Neural cell (in vitro differentiated cells): Measurements from ENCODE around the genes DNAJB5, TESK1, TPM2 and TLN1.

DNA sequence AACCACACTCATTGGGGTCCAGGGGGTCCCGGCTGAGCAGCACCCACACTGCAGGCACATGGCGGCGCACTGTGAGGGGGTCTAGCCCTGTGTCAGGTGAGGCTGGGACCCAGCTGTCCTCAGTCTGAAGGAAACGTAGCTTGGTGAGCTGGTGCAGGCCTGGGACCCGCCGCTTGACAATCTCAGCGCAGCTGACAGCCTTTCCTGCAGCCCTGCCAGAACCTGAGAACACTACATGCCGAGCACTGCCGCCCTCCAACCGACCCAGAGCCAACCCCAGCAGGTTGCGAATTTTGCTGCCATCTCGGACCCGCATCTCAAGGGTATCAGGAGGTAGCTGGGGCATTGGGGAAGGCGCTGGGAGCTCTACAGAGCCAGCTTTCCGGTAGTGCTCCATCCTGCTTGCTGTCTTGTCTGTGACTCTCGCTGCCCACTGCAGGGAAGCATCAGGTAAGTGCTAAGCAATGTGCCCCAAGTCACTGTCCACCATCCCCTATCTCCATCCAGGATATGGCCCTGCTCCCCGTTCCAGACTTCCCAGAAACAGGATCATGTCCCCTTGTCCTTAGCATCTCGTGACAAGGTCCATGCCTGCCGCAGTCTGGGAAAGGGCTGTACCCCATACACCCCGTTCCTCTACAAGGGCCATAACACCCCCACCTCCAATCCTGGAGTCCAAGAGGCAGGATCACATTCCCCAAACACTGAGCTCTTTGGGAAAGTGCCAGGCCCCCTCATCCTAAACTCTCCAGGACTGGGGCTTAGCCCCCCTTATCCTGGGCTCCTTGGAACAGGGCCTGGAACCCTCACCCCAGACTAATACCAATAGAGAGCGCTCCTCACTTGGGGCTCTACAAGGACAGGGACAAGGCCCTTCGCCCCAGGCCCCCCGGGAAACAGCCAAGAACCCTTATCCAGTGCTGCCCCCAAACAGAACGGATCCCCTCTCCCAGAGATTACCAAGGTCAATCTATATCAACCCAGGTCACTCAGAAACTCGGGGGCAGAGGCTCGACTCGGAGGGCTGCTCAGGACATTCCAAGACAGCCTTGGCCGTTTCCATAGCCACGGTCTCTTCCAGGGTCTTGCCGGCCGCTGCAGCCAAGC is 644 bp downstream of the RPP25L start:
- RAMPAGE, long total RNA: no peak

- RAMPAGE, long total RNA: no peak
These were observed 374 bp upstream of the ARID3C start for GRCh38 chr9:34629155-34629724.

- RAMPAGE, long total RNA: no peak
These were observed 2.5 kb downstream of the SIGMAR1 start for GRCh38 chr9:34634657-34635867.

DNA sequence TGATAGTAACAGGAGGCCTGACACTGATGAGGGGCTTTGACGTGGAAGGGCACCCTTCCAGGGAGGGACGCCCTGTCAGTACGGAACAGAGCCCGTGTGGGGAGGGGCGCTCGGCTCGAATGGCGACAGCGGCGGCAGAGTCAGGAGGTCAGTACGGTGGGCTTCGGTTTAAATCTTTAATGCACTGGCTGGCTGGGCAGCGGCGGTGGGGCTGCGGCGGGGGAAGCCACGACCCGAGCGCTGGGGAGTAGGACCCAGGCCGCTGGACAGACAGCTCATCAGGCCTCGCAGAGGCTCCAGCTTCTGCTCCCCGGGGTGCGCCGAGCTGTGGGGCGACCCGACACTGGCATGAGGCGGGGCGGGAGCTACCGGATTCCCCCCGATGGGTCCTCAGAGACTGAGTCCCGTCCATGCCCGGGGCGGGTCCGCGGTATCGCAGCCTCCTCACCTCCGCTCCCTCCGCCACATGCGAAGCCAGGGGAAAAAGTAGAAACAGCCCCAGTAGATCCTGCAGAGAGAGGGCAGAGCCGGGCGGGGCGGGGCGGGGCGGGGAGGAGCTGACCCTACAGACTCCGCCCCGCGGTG is 887 bp downstream of the ENSG00000187186 start:
- RAMPAGE, long total RNA: no peak

GRCh38 chr9:34809407-34810135 is 80.3 kb upstream of the FAM205A start:
- RAMPAGE, long total RNA: no peak

DNA sequence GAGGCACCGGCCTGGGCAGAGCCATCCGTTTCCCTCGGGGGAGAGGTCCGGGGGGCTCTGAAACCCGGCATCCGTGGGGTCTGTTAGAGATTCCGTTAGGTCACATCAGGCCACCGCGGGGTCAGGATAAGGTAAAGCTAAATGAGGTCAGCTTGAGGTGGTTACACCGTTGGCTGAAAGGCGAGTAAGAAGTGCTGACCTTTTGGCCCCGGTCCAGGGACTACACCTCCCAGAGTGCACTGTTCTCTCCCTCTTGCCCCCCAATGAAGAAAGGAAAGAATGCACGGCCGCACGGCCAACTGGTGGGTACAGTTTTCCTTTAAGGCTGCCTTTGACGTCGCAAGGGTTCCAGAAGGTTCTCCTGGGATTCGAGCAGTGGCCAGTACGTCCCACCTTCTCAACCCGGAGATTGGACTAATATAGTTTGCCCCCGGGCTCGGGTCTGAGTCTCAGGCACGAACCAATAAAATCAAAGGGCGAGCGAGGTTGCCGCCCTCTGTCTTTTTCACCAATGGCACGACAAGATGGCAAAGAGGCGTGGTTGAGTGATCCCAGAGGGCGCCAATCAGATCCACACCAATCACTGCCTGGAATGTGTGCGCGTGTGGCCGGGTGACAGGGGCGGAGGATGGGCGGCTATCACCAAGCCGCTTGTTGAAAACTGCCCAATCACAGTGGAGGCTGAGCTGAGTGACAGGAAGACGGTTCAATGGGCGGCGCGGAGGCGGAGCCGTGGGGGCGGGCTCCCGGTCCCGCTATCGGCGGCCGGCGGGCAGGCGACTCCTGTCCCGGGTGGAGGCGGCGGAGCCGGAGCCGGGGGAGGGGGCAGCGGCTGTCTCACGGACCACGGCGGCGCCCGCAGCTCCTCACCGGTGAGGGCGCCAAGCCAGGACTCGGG is at the start of gene DNAJB5:
DNAJB5 (plus strand) TSS at position 786 of the 898 bp plus-strand sequence.
- RAMPAGE, long total RNA: start-site peak on the plus strand centred at position 785 of the sequence, 101 bp wide, 520 and 6,988 reads in 2 replicates

DNA sequence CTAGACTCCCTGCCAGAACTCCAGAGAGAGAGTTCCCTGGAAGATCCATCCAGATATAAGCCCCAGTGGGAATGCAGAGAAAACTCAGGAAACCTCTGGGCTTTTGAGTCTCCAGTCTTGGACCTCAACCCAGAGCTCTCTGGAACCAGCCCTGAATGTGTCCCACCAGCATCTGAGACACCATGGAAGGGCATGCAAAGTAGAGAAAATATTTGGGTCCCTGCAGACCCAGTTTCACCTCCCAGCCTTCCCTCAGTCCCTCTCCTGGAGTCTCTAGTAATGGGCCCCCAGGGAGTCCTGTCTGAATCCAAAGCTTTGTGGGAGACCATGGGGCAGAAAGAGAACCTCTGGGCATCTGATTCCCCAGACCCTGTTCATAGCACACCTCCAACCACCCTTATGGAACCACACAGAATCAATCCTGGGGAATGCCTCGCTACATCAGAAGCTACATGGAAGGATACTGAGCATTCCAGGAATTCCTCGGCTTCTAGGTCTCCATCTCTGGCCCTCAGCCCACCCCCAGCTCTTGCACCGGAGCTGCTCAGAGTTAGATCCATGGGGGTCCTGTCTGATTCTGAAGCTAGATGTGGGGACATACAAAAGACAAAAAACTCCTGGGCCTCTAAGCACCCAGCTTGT is 1.9 kb downstream of the C9orf131 start:
- RAMPAGE, long total RNA: no peak

- RAMPAGE, long total RNA: no peak
These were observed 7.3 kb downstream of the PIGO start for GRCh38 chr9:35089005-35089626.

- RAMPAGE, long total RNA: no peak
These were observed 13.4 kb downstream of the UNC13B start for GRCh38 chr9:35175118-35175678.

- RAMPAGE, long total RNA: no peak
These were observed 46.9 kb downstream of the UNC13B start for GRCh38 chr9:35208737-35209160.

GRCh38 chr9:35376012-35376390 is 113.9 kb upstream of the RUSC2 start:
- RAMPAGE, long total RNA: no peak

- RAMPAGE, long total RNA: no peak
These were observed 1.9 kb upstream of the RUSC2 start for GRCh38 chr9:35488011-35488438.

DNA sequence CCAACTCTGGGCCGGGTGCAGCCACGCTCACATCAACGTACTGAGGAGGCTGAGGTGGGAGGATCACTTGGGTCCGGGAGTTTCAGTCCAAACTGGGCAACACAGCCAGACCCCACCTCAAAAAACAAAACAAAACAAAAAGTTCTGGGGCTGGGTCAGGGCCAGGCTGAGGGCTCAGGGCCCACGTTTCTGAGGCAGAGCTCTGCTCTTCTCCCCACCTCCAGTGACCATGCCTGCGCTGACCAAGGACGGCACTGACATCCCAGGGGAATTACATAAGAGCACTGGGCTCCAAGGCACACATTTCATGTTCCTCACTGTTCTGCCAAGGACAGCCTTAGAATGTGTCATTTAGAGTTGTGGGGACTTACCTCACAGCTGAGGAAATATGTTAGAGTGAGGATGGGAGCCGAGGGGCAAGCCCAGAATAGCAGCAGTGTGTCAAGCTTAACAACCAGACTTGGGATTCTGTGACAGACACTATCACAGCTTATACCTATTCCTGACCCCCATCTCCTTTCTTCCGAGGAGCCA is 1.0 kb upstream of the FAM166B start:
- RAMPAGE, long total RNA: no peak

- RAMPAGE, long total RNA: no peak
These were observed at the start of gene TESK1 for GRCh38 chr9:35604991-35605675. TSS of gene TESK1 (plus strand) at chr9:35605262.

DNA sequence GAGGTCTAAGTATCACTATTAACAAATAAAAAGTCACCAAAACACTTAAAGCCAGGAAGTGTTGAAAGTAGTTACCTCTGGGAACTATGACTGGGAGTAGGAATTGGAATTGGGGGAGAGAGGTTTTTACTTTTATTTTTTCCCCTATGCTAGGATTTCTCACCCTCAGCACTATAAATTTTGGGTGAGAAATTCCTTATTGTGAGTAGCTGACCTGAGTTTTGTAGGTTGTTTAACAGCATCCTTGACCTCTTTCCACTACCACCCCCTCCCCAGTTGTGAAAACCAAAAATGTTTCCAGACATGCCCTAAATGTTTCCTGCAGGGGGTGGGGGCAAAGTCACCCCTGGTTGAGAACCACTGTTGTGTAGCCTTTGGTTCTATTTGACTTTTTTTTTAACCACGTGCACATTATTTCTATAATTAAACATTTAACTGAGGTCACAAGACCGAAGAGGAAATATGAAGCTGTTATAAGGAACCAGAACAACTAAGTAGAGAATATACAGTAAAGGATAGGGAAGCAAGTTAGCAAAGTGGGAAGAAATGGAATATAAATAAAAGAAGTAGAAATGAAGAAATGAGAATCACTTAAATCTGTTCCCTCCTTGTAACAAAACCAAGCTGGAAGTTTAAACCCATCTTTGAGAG is 14.7 kb downstream of the SIT1 start:
- RAMPAGE, long total RNA: no peak

DNA sequence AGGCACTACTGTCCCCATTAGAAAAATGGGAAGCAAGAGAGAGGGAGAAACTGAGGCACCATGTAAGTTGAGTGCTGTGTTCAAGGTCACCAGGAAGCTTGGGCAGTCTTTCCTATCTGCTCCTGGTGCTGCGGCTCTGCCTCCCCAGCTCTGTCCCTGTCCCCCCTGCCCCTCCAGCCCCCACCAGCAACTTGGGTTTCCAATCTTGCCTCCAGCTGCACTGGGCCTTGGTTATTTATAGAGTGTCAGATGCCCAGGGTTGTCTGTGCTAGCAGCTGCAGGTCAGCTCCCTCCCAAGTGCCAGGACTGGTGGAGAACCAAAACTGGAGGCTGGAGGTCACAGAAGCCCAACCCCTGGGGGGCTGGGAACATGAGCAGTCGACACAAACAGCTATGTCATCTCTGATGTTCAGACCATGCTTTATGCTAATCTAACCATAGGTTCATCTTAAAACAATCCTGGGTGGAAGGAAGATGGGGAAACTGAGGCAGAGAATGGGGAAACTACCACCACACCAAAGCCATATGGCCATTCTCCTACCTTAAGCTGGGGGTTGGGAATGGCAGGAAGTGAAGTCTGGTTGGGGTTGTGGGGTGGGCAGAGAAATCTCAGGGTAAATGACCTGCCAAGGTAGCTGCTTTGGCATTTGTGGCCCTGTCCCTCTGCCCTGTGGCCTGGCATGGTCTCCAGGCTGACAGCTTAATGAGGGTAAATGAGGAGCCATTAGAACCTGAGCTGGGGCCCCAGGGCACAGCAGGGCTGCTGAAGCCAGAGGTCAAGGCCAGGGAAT is 1.6 kb downstream of the TPM2 start:
- RAMPAGE, long total RNA: no peak

DNA sequence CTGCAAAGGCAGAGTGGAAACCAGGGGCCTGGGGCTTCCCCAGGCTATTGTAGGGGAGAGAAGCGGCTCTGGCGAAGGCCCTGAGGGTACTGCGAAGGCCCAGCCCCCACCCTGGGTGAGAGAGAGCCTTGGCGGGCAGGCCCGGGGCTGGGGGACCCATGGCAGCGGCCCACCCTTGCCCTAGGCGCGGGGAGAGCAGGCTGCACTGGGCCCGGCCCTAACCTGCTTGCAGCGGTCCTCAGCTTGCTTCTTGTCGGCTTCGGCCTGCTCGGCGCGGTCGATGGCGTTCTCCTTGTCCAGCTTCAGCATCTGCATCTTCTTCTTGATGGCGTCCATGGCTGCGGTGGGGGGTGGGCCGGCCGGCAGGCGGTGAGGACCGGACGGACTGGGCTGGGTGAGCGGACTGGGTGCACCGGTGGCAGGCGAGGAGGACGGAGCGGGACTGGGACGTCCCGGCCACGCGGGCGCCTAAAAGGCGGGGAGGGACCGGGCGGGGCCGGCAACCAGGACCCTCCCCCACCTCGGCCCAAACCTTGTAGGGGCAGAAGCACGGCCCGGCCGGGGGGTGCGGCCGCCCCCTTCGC is at the start of gene TPM2:
TPM2 (minus strand) TSS at position 444 of the 584 bp plus-strand sequence.
- RAMPAGE, long total RNA: no peak

DNA sequence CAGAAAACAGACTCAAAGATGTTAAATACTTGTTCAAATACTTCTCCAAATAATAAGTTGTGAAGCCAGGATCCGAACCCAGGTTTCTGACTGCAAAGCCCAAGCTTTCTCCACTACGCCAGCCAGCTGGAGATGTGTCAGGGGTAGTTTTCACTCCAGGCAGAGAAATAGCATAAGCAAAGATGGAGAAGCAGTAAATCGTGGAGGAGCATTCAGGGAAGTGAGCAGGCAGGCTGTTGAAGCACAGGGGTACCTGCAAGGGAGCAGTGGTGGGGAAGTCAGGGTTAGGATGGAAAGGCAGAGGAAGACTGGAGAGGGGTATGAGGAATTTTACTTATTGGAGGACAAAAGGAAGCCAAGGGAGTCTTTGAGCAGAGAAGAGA is 2.9 kb downstream of the TLN1 start:
- RAMPAGE, long total RNA: no peak

GRCh38 chr9:35732035-35732745 is at the start of gene TLN1:
TSS of gene TLN1 (minus strand) at chr9:35732195.
- RAMPAGE, long total RNA: start-site peak on the minus strand at chr9:35732128-35732228, 289 and 818 reads in 2 replicates; start-site peak on the plus strand at chr9:35732502-35732666, 1,356 and 1,314 reads in 2 replicates

DNA sequence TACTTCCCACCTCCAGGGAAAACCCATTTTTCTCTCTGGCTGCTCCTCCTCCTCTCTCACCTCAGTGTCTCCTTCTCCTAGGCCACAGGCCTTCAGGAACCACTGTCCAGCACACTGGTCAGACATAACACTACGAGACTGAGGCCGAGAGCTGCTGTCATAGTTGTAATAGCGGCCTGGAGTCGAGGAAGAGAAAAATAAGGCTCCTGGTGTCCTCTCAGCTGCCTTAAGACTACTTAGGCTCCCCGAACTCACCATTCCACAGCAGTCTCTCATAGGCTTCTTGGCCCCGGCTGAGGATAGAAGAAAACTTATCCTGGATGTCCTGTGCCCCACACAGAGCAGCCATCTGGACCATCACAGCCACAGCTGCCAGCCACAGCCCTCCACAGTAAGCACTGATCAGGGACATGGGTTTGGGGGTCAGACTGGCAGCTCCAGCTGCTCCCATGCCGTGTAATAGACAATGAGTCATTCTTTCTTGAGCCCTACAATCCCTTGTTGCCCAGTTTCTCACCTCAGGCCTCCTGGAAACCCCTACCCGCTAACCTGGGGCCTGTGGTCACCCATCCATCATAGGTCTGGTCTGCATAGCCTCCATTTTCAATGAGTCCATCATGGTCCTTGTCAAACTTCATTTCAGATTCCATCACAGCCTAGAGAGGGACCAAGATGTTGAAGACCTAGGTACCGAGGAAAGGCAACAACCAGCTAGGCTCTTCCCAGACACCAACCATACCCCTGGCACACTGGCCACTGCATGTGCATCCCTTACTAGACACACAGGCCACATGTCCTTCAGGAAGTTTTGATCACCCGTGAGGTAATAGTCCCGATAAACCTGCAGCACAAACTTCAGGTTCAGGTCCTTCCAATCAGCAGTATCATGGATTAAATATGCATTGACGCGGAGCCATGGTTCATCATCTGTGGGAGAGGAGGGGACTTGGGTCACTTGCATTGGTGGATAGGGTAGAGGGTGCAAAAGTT is 5.8 kb downstream of the CREB3 start:
- RAMPAGE, long total RNA: no peak